Cerebellum (tissue), 5 donors: ENCODE measurements around a stretch of chr6.

GRCh38 chr6:158734806-158735123 lies 84.4 kb downstream of the EZR start:
- PRO-cap, 3 experiments: no peak in any of the 3 experiments
- RAMPAGE, long total RNA: no peak

DNA sequence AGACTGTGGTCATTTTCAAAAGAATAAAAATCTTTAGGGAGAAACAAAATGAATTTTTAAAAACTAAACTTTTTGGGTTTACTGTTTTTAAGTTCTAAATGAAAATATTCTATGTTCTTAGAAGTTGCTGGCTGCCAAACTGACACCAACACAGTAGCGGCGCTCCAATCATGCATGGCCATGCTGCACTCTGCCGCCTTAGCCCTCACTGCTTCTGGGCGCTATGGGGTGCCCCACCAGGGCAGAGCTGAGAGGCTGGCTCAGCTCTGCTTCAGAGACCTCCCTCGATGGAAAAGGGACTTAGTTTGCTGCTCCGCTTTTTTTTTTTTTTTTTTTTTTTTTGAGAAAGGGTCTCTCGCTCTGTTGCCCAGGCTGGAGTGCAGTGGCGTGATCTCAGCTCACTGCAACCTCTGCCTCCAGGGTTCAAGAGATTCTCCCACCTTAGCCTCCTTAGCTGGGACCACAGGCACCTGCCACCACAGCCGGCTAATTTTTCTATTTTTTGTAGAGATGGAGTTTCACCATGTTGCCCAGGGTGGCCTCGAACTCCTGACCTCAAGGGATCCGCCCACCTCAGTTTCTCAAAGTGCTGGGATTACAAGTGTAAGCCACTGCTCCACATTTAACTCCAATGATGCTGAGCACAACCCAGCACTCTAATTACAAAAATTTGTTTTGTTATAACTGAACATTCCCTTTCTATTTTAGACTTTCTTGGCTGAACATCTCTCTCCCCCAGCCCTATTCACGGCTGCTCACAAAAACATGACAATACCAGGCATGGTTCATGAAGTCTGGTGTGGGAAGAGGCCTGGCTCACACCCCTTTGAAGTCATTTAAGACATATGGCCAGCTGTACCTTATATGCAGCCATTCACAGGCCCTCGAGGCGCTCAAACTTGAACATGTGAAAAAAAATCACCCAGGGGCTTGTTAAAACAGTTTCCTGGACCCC lies 20.6 kb downstream of the EZR start:
- PRO-cap, 3 experiments: no peak in any of the 3 experiments
- RAMPAGE, long total RNA: no peak

- PRO-cap, 3 experiments: no peak in any of the 3 experiments
- RAMPAGE, long total RNA: no peak
These were observed 490 bp downstream of the EZR start for GRCh38 chr6:158818473-158819282.

GRCh38 chr6:158849773-158850487 lies 30.8 kb upstream of the EZR start:
- PRO-cap, 3 experiments: no peak in any of the 3 experiments
- RAMPAGE, long total RNA: no peak

- PRO-cap, 3 experiments: no peak in any of the 3 experiments
- RAMPAGE, long total RNA: no peak
These were observed 48.9 kb upstream of the EZR start for GRCh38 chr6:158868094-158868433.

DNA sequence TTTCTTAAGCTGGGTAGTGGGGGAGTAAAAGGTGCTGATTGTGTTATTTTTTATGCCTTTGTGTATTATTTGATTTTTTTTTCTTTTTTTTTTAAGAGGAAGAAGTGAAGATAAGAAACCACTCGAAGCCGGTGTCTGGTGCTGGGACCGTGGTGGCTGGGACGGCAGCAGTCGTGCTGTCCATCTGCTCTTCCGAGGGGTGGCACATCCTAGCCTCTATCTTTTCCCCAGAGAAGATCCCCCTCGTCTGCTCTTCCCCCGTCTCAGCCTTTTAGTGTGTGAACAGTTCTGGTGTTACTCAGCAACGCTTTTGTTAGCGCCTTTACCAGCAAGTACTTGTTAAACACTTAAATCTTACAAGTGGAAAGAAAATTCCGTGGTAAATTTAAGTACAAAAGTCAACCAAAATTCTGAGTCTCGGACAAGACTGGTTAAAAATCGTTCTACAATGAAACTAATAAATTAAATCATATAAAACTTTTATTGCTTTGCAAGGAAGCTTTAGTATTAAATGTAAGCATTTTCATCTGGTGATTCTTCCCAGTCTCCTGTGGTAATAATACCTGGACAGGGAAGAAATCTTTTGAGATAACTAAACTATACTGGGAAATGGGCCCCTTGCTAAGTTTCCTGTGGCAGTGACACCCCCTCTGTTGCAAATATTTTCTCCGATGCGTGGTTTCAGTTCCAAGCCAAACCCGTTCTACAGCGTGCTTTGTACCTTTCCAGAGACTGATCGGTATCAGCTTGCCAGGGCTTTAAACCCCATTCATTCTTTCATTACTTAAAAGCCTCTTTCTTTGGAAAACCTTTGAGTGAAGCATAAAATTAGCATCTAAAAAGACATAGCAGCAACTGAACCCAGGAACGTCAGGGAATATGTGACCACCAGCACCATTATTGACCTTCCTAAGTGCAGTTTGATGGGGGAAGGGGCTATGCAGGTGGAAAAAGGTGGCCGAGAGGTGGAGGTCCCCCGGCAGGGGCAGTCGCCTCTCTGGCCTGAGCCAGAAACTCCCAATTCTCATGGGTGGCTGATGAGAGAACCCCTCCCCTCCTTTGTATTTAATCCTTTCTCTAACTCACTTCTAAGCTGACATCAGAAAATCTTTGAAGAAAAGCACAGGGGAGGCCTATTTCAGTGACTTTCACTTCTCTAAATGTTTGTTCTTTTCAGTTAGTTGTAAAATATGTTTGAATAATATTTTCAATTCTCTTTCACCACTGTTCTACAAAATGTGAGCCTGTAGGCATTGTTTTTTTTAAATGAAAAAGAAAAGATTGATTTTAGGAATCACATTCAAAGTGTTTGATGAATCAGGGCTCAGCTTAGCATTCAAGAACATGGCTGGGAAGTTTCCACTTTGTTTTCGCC lies 89.6 kb downstream of the RSPH3 start:
- PRO-cap, 3 experiments: no peak in any of the 3 experiments
- RAMPAGE, long total RNA: no peak

GRCh38 chr6:158982414-158982963 lies 17.5 kb downstream of the RSPH3 start:
- PRO-cap, 3 experiments: no peak in any of the 3 experiments
- RAMPAGE, long total RNA: no peak

DNA sequence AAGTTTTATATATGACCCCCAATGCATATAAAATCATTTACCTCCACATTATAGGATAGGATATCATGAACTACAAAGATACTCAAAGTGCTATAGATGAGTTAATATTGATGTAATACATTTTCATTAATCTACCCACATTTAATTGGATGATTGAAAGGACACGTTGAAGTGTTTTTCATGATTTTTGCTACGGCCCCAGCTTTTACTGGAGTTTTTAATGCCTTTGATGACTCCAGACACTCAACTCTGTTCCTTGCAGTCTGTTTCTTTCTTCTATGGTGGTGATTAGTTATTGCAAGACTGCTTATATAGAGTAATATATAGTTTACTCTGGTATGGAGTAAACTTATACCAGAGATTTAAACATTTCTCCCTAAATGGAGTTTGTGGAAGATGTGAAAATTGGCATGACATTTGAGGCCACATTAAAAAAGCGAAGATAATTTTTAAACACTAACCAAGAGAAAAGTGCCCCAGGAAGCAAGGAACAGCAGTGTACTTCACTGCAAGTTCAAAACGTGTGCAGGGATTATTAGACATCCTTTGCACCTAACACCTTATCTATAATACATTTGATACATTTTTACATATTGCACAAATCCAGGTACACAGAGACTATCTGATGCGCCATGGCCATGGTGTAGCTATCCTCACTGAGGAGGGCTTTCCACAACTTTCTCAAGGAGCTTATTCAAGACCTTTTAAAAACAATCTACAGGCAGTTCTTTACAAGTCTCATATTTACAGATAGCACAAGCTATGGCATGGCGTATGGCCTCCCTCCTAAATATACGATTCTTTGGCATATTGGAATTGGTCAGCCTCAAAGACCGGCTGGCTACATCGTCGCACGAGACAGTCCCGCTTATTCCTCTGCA lies 9.5 kb downstream of the TAGAP start:
- PRO-cap, 3 experiments: no peak in any of the 3 experiments
- RAMPAGE, long total RNA: no peak

DNA sequence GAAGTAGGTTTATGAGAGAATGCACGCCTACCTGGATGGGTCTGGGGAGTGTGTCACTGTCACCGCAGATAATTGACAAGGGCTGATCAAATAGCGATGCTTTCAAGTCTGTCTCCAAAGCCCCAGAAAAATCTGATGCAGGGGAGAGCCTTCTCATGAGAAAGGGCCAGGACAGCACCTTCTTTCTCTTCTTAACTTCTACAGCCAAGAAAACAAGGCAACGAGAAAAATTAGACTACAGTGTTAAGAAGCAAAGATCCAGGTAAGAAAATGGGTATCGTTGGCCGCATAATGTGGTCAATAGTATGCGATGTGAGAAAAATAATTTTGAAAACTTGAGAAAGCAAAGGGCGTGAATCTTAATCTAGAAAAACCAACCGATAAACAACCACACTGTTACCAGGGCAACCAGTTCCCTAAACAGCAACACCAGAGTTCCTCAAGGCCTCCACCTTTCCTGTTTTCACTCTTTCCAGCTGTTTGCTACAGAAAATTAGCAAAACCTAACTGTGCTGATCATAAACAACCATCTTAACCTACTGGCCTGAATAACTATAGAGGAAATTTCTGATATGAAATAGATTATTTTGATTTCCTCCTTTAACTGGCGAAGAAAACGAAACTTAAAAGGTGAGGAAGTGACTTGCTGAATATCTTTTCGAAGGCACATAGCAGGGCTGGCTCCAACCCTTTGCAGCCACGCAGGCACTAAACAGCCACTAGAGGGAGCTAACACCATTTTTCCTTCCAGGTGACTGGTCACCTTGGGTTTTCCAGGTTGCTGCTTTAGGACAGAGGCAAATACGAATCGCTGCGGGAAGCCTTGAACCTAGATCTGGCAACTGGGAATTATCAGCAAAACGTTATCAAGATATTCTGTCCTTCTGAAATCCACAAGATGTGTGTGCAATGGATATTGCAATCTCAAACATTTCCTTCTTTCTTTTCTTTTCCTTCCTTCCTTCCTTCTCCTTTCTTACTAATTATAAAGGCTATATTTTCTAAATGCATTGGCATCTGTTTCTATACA lies 2.4 kb downstream of the TAGAP start:
- PRO-cap, 3 experiments: no peak in any of the 3 experiments
- RAMPAGE, long total RNA: no peak

DNA sequence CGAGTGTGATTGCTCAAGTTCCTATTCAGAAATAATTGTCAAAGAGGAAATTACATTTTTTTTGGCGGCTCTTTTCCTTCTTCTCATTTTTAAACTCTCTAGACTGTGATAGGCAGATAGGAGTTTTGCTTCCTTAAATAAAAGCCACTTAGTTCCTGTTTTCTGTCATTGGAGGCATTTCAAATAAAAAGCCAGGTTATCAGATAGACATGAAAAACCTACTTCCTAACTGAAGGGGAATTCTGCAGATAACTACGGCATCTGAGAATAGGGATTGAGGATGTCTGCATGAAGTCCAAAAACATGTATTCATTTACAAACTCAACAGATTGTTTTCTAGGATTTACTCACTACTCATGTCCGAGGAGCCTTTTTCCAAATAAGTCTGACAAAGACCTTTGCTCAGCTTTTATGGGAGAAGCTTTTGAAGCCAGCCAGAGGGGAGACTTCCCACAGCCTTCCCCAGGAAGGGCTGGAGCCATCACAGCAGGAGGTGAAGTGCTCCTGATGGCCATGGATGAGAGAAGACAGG lies 11.4 kb upstream of the TAGAP start:
- PRO-cap, 3 experiments: no peak in any of the 3 experiments
- RAMPAGE, long total RNA: no peak

- PRO-cap, 3 experiments: no peak in any of the 3 experiments
- RAMPAGE, long total RNA: no peak
These were observed 49.6 kb upstream of the TAGAP start for GRCh38 chr6:159094379-159094903.

DNA sequence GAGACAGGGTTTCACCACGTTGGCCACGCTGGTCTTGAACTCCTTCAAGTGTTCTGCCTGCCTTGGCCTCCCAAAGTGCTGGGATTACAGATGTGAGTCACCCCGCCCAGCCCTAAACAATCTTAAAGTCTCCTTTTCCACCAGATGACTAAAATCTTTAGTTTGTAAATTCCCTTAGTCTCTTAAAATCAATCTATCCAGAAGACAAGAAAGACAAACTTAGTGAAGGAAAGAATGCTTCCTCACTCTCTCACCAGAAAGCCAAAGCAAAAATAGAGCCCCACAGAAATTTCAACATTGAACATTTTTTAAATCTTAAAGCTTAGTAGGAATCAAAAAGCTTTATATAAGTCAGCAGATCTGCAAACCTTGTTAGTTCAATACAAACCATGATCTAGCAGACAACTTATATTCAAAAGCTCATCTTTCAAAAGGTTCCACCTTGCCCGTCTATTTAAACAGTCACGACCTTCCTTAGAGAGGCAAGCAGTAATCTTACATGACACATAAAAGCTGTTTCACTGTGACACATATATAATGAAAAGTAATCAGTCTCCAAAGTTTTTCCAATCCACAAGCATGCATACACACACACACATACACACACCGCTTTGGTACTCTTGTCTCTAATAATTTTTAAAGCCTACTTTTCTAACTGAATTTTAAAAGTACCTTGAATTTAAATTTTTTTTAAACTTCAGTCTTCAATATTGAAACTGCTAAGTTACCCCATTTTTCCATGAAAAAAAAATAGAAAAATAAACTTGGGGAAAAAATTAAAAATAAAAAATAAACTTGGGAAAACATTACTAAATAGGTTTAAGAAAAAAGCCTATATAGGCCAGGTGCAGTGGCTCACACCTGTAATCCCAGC lies 13.0 kb downstream of the SOD2 start:
- PRO-cap, 3 experiments: no peak in any of the 3 experiments
- RAMPAGE, long total RNA: no peak

DNA sequence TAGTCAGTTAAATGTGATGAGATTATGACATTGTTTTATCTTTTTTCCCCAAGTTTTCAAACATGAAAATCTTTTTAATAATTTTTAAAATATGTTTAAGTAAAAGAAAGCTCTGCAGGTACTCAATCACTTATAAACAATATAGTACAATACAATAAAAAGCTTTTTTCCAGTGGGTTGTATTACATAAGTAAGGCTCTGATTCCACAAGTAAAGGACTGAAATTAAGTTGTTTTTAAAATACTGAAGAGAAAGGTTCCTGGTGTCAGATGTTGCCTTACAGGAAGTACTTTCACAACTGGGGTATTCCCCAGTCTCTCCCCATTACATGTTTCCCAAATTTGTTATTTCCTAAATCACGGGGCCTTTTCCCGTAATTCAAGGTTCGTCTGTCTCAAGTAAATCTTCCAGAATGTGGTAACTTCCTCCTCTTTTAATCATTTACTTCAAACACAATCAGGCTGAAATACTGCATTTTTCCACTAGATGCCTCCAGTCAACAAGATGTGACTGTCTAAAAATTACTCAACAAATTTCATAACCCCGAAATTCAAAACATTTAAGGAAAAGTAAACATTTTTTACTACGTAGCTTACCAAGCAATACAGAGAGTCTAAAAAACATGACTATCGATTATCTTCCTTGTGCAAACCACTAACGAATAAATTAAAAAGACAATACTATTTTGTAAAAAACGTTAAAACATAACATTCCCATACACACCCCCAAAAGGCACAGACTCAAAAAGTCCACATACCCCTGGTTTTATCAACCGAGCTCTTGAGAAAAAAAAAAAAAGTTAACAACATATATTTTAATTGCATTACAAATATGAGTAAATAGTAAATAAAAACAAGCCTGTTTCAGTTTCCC lies 1.9 kb downstream of the SOD2 start:
- PRO-cap, 3 experiments: no peak in any of the 3 experiments
- RAMPAGE, long total RNA: no peak

GRCh38 chr6:159692258-159693126 lies 549 bp downstream of the SOD2 start:
- PRO-cap, 3 experiments: peak in 1 of 3 experiments; most common plus-strand start chr6:159692715 (in 1); most common minus-strand start chr6:159692914 (in 1)
- RAMPAGE, long total RNA: no peak

DNA sequence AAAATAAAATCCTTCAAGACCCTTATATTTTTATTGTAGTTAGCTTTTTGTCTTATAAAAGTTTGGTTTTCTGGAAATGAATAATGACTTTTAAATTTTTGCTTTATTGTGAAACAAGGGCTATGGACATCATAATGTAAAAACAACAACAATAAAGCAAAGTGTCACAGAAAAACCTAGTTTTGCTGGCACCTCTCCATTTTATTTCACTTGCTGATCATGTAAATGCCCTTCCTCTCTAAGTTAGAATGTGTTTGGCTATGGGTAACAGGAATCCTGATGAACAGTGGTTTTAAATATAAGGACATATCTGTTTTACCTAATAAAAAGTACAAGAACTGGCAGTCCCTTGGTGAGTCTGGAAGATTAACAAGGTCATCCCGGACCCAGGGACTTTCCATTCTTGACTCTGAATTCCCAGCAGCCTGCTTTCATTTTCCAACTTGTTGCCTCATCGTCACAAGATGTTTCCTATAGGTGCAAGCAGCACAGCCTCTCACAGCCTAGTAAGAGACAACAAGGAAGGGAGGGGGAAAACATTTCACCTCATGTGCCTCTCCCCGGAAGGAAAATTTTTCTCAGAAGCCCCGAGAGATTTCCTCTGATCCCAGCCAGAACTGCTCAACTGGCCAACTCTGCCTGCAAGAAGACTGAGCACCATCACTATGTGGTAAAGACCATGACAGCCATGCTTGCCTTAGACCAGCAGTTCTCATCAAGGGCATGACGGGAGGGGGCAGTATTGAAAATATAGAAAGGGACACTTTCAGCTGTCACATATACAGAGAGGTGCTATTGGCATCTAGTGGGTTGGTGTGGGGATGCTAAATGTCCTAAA lies 11.2 kb upstream of the WTAP start:
- PRO-cap, 3 experiments: no peak in any of the 3 experiments
- RAMPAGE, long total RNA: no peak

DNA sequence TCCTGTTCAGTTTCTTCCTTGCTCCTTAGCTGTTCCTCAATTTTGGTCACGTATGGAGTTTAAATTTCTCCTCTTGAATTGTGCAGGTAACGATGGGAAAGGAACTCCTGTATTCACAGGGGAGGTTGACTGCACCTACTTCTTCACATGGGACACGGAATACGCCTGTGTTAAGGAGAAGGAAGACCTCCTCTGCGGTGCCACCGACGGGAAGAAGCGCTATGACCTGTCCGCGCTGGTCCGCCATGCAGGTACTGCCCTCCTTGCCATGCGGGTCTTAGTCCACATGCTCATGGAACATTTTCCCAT lies 71.5 kb downstream of the IGF2R start:
- PRO-cap, 3 experiments: no peak in any of the 3 experiments
- RAMPAGE, long total RNA: no peak

GRCh38 chr6:160061358-160062156 lies 60.1 kb upstream of the SLC22A1 start:
- PRO-cap, 3 experiments: no peak in any of the 3 experiments
- RAMPAGE, long total RNA: no peak

- PRO-cap, 3 experiments: no peak in any of the 3 experiments
- RAMPAGE, long total RNA: no peak
These were observed 46.0 kb upstream of the SLC22A1 start for GRCh38 chr6:160075463-160076143.

GRCh38 chr6:160085671-160086108 lies 35.9 kb upstream of the SLC22A1 start:
- PRO-cap, 3 experiments: no peak in any of the 3 experiments
- RAMPAGE, long total RNA: no peak

DNA sequence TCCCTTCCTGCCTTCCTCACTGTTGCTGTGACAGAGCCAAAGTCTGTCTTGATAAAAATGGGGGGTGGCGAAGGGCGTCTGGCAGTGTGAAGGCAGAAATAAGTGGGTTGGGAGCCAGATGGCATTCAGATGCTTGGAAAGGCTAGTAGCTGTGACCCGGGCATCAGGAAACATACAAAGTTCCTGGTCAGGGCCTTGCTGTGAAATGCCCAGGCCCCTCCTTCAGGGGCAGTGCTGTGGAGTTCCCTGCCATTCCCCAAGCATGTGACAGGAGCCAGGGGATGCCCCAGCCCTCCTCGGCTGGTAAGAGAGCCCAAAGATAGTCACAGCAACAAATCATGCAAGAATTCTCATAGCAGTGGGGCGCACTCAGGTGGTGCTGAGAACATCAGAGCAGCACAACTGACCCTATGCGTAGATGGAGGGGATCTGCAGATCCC lies 39.3 kb downstream of the SLC22A1 start:
- PRO-cap, 3 experiments: no peak in any of the 3 experiments
- RAMPAGE, long total RNA: no peak